ENCODE measurements around the genes RNF38 and EXOSC3.

DNA sequence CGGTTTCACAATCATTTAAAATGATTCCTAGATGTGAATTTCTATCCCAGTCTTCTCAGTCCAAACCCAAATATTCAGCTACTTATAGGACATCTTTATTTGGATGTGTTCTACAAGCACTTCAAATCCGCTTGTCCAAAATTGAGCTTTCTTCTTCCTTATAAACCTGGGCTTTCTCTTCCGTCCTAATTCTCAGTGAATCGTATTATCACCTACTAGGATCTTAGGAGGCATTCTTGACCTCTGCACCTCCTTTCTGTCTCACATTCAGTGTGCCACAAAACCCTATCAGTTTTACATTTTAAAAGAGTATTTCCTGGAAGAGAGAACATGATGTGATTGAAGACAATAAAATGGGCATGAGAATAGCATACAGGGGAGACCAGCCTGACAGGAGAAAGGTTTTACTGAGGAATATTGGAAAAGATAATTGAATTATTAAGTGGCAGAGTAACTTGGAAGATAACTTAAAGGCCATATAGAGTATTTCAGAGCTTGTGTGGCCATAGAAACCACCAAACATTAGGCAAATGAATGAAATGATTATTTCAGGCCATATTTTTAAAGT is 16.9 kb upstream of the GNE start:
- RRBS, result no CpG with 5 or more reads among the region's 4 CpGs

GRCh38 chr9:36400167-36401126 is at the start of gene RNF38:
Gene RNF38 (minus strand): TSS chr9:36400269.
- RRBS, result 1% methylated on average over 52 of the region's 116 CpGs

- RRBS, result no CpG with 5 or more reads among the region's 10 CpGs
These were observed 14.0 kb upstream of the RNF38 start for GRCh38 chr9:36413981-36414534.

DNA sequence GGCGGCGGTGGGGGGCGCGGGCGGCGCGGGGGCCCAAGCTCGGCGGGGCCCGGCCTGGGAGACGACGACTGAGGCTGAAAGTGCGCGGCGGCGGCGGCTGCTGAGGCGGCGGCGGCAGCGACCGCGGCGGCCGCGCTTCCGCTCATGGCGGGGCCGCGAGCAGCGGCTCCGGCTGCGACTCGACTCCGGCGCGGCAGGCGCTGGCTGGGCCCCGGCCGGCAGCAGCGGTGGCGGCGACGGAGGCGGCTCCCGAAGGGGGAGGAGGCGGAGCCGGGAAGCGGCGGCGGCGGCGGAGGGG is 85.3 kb upstream of the MELK start:
- RRBS, result 2% methylated on average over 15 of the region's 53 CpGs

DNA sequence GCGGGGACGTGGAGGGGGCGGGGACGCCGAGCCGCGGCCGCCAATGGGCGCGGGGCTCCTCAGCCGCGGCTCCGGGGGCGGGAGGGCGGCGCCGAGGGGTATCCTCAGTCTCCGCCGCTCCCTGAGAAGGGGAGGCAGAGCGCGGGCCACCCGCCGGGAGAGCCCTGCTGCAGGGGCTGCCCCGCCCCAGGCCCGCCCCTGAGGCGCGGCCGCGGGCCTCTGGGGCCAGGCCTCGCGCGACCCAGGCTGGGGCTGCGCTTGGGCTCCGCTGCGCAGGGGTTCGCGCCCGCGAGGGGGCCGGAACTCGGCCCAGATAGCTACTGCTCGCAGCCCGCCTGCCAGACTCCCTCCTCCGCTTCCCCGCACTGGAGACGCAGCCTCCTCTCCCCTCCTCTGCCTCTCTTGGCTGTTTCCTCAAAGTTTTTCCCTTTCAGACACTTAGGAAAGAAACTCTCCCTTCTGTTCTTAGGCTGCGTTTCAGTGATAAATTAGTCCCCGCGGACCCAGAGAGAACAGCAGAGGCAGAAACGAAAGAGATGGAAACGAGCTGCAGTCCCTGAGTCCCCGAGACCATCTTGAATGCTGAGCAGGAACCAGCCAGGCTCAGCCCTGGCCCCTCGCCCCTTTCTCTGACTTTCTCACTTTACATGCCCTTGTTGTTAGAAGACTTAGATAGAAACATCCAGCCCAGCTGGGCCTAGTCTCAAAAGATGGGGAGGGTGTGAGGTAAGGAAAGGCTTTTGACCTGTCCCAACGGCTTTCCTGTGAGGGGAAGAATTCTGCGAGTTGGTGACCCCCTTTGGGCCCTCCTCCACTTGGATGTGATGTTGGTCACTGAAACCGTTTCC is 84.8 kb upstream of the MELK start:
- RRBS, result 1% methylated on average over 9 of the region's 56 CpGs

- RRBS, result 25% methylated on average over 7 of the region's 21 CpGs
These were observed 215.2 kb downstream of the PAX5 start for GRCh38 chr9:36818809-36819374.

GRCh38 chr9:36985927-36986568 is 48.0 kb downstream of the PAX5 start:
- RRBS, result 25% methylated on average over 7 of the region's 82 CpGs

DNA sequence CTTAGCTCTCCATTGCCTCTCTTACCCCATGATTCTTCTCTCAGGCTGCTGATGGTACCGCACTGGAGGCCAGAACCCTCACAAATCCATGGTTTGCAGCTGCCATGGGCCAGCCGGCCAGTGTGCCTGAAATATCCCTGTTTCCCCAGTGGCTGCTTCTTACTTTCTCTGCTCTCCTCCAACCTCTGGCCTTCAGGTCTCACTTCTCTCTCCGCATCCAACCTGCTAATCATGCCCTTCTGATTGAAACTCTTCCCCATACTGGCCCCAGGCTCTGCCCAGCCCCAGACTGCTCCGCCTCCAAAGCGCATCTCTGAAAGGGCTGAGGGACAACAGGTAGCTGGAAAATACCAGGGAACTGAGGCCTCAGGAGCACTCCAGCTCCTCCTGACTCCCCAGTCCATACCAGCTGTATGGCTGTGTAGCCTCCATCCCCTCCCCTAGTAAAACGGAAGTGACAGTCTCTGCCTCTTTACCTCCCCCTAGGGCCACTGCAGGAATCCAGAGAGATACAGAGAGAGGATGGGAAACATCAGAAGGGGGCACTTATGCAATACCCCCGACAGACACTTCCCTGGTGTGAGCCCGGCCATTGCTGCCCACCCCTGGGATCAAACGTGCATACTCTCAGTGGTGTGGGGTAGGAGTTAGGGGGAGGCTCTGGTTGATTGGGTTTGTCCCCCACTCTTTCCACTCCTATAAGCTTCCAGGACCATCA is 34.3 kb downstream of the PAX5 start:
- RRBS, result no CpG with 5 or more reads among the region's 9 CpGs

GRCh38 chr9:37042570-37042769 is 8.4 kb upstream of the PAX5 start:
- RRBS, result no CpG with 5 or more reads among the region's 3 CpGs

DNA sequence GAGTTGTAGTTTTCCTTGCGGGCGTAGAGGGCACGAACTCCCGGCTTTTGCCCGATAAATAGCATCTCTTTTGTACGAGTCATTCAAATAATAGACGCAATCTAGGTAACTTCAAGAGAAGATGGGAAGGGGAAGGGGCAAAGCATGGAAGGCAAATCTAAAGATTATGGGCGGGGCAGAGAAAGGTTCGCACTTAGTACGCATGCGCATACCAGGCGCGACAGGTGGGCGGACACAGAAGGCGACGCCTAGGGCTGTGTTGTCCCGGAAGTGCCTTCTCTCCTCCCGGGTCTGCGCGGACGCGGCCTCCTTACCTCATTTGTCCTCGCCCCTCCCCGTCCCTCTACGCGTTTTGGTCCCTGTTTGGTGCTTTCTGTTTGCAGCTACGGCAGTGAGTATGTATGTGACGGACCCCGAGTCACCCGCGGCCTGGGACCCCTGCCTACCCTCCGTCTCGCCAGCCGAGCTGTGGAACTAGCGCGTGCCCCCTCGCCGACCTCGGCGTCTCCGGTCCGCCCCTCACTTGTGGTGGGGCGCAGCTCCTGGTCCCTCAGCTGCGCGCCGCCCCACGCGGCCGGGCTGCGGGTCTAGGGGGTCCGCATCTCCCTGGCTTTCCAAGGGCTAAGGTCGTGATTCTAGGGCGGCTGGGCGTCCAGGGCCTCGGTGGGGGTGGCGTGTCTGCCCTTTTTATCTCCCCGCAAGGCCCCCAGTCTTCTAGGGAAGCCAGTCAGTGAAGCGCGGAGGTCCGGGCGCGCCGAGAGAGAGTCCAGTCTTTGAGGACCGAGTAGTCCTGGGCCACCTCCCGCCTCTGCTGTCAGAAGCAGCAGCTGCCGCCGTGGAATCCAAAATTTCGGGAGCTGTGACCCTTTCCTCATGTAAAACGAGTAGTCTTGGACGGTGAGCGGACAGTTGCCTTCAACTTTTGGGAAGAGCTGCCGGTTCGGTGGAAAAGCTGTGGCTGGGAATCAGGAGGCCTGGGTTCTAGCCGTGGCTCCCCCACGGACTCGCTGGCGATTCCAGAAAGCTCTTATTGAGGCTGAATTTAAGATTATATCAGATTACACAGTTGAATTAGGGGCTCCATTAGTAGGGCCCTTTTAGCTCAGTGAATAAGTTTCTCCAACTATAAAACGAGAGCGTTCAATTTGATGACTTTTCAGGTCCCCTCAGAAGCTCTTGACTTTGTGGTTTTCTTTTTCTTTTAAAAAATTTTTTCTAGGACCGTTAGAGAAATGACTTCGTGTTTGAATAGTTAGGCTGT is 40.3 kb upstream of the ZCCHC7 start:
- RRBS, result under 1% methylated on average over 7 of the region's 81 CpGs

DNA sequence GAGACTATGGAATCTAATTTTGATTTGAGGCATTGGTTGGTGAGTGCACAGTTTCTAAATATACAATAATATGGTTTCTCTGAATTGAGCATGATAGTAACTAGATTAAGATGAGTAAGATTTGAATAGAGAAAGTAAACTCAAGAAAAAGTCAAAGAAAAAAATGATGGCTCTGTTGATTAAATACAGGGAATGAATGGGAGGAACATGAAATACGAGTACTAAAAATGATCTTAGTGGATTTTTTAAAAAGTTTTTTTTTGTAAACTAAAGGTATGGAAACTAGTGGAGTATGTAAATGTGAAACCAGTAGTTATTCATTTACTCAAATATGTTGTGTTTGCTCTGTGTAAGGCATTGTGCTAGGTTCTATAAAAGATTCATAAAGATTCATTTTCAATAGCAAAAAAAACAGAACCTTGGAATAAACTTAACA is 101.2 kb downstream of the ZCCHC7 start:
- RRBS, result no CpG with 5 or more reads among the region's 1 CpG

- RRBS, result no CpG with 5 or more reads among the region's 7 CpGs
These were observed 138.7 kb upstream of the GRHPR start for GRCh38 chr9:37283286-37284612.

GRCh38 chr9:37587464-37587954 is 4.9 kb downstream of the TOMM5 start:
- RRBS, result no CpG with 5 or more reads among the region's 5 CpGs

DNA sequence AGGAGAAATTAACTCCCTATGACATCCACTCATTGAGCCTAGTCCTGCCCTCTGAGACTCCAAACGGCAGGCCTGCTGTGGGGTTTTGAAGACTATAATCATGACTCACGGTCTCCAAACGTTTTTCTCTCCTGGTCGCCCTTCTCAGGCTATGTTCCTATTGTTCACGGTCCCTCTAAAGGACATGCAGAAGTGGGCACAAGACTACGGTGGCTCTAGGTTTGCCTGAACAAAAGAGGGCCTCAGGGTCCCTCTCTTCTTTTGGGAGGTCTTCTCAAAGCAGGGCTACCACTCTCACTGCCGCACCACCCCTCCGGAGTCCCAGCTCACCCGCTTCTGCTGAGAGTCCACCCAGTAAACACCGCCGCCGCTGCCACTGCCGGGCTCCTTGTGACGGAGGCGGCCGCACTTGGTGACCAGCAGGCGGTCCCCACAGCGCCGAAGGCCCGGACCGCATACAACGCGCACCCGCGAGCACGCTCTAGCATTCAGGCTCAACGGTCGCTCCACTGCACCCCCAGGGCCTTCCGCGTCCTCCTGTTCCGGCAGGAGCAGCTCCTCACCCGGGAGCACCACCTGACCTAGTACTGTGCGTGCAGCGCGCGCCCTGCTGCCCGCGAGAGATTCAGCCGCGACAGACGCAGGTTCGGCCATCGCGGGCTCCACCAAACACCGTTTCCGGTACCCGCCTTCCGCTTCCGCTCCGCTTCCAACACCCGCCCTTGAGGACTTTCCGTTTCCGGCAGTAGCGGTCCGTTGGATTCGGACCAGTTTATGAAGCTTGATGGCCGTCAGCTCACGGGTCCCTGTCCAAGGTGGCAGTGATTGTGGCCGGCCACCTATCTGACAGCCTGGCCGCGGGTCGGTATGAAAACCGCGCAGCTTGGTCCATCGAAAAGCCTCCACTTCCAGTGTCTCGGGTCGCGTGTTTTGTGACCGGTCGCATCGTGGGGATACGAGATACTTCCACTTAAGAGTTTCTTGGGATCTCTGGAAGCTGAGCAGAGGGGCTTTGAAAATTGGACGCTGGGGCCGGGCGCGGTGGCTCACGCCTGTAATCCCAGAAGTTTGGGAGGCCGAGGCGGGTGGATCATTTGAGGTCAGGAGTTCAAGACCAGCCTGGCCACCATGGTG is at the start of gene EXOSC3:
EXOSC3 (minus strand) TSS at position 674 of the 1,134 bp plus-strand sequence.
- RRBS, result 1% methylated on average over 39 of the region's 79 CpGs

DNA sequence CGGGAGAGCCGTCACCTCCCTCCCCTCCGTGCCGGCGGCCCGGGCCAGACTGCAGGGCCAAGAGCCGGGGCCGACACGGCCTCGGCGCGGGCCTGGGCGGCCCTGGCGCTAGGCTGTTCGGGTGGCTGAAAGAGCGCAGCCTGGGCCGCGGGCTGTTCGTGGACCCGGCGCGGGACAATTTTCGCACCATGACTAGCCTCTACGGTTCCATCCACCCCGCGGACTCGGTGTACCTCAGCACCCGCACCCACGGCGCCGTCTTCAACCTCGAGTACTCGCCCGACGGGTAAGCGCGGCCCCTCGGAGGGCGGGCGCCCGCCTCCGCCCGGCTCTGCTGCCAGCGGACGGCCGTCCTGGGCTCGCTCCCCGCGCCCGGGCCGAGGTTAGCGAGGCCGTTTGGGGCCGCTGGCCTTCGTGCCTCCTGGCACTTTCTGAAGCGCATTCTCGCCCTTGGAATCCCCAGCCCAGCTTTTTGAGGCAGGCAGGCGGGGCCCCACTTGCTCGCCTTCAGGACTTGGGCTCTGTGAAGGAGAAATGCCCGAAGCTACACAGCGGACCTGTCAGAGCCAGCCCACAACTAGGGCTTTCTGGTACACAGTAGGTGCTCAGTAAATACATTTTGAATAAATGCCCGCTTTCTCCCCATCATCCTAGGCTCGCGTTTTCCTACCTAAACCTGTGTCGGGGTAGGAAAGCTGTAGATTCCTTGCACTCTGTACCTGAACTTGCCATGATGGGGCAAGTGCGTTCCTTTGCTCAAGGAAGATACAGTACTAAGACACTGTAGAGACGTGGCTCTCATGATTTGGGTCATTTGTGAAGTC is 735 bp downstream of the DCAF10 start:
- RRBS, result 2% methylated on average over 20 of the region's 67 CpGs

DNA sequence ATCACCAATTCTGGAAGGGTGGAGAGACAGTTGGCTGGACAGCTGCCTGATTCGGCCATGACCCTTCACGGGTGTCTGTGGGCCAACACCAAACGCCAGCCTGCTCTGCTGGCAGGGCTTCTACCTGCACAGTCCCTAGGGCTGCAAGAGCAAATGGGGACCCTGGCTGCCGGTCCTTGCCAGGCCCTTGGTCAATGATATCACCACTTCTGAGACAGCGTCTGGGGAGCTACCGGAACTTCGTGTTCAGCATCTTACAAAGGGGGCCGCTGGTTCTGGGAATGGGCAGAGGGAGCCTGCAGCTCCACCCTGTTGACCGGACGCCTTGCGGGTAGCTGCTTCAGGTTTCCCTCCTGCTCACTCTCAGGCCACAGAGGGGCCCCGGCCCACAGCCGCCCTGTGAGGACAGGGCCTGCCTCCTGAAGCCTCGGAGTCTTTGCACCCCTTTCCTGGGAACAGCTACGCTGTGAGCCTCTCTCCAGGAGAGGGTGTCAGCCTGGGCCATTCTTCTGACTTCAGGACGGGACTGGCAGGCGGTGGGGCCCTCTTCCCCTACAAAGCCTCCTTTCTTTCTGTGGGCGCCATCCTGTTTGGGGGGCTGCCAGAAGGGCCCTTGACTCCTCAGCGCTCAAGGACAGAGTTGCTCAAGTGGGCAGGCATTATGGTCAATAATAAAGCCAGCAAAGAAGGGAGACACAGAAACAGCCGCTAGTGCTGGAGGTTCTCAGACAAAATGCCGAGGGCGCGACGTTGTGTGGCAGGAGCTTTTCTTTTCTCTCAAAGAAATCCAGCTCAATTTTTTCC is 12.5 kb upstream of the SLC25A51 start:
- RRBS, result 80% methylated on average over 9 of the region's 24 CpGs

GRCh38 chr9:37965936-37966961 is 62.3 kb upstream of the SLC25A51 start:
- RRBS, result no CpG with 5 or more reads among the region's 12 CpGs

GRCh38 chr9:37968931-37969692 is 65.2 kb upstream of the SLC25A51 start:
- RRBS, result no CpG with 5 or more reads among the region's 8 CpGs

- RRBS, result no CpG with 5 or more reads among the region's 17 CpGs
These were observed 74.2 kb downstream of the SHB start for GRCh38 chr9:37994682-37995447.

GRCh38 chr9:38010539-38010890 is 58.5 kb downstream of the SHB start:
- RRBS, result no CpG with 5 or more reads among the region's 6 CpGs